Measurements from ENCODE around the genes CFAP221 and INHBB.

DNA sequence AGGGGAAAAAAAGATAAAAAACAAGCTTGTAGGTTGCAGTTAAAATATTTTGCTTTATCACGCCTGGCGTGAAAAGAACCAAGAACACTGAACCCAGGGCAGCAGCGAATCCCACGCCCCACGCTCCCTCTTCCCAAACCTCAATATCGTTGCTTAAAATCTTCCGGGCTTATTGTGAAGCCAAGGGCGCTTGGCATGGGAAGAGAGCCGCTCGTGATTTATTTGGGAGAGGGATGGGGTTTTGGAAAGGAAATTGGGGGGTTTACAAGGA is 135.1 kb downstream of the INSIG2 start:
- RRBS, result no CpG with 5 or more reads among the region's 10 CpGs

DNA sequence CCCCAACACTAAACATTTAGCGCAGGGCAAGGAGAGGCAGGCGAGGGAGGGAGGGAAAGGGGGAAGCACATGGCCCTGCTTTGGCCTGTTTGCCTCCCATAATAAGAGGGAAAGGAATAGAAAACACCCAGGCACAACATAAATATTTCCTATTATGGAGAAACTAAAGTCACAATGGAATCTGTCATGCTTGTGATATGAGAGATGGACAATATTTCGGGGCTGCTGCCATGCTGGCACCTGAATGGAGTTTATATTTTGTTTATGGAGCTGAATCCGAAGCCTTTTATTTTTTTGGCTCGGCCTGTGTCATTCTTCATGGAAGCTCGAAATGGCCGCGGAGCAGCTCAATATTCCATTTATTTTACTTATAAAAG is 221.2 kb downstream of the INSIG2 start:
- RRBS, result no CpG with 5 or more reads among the region's 8 CpGs

- RRBS, result no CpG with 5 or more reads among the region's 10 CpGs
Observed at GRCh38 chr2:119225018-119225972, 1.7 kb downstream of the STEAP3 start.

DNA sequence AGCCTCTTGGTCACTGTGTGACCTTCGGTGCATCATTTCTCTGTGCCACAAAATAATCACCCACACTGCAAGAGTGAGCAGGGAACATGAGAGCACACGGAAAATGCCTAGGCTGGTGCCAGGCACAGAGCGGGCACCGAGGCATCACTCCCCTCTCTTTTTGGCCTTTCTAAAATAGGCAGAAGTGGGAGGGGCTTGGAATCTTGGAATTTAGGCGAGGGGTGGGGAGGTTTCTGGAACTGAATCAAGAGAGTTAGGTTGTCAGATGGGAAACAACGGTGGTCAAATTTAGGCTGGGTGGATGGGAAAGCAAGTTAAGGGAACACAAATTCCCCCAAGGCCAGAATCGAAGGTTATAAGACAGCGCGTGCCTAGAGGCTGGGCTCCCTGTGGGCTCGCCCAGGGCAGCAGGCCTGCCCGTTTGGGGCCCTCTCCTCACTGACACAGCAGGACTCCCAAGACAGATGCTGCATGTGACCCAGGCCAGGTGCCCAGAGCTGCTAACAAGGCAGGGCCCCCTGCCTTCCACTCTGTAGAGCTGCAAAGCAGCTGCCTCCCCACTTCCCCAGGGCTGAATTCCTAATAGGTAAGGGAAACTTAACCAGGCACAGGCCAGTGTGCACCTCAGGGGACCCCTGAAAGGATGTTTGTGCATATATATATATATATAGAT is 43.4 kb downstream of the TMEM37 start:
- RRBS, result no CpG with 5 or more reads among the region's 11 CpGs

DNA sequence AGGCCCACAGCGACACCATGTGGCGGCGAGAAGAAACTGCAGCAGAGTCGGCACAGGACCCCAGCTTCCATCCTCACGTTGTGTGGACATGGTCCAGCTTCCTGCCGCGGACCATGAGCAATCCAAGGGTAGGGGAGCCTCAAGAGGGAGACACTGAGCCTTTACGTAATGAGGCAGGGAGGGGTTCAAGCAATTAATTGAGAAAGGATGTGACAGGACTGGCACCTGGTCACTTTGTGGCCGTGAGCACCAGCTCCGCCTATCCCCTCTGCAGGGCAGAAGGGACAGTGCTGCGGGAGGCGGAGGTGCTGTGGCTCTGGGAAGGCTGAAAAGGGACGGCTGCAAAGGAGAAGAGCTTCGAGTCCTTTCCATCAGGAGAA is 44.7 kb downstream of the TMEM37 start:
- RRBS, result no CpG with 5 or more reads among the region's 14 CpGs

DNA sequence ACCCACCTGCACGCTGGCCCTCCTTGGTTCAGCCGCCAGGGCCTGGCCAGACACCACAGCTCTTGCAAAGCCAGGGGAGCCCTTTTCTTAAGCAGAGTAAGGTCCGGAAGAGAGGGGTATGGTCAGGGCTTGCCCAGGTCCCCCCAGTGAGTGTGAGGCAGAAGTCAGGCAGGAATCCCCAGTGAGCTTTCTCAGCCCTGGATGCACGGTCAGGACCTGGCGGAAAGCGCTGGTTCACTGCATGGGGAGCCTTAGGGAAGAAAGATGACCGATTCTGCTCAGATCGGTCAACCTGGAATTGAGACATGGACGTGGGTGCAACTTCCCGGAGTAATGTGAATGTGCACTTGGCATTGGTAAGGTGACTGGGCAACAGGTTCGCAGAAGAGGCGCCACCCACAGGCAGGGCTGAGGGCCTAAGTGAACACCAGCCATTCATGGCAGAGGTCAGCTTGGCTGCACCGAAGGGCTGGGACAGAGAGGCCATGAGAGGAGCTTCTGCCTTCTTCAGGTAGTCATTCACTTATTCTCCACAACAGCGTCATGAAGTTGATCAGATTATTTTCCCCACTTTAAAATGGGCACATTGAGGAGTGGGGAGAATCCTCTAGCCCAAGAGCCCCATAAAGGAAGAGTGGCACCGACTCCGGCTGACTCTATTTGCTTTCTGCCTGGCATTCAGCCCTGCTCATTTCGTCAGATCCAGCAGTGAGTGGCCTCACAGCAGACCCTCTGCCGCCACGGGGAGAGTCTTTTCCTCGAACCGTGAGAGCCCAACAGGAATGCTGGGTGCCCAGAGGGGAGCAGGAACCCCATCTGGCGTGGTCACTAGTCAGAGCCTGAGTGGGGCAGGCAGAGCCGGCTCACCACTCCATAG is 35.8 kb downstream of the SCTR start:
- RRBS, result 61% methylated on average over 1 of the region's 23 CpGs

GRCh38 chr2:119543945-119544667 is at the start of gene CFAP221:
TSS of gene CFAP221 (plus strand) at chr2:119544449.
- RRBS, result 2% methylated on average over 20 of the region's 67 CpGs

- RRBS, result no CpG with 5 or more reads among the region's 27 CpGs
Observed at GRCh38 chr2:119683549-119684575, 4.9 kb downstream of the TMEM177 start.

DNA sequence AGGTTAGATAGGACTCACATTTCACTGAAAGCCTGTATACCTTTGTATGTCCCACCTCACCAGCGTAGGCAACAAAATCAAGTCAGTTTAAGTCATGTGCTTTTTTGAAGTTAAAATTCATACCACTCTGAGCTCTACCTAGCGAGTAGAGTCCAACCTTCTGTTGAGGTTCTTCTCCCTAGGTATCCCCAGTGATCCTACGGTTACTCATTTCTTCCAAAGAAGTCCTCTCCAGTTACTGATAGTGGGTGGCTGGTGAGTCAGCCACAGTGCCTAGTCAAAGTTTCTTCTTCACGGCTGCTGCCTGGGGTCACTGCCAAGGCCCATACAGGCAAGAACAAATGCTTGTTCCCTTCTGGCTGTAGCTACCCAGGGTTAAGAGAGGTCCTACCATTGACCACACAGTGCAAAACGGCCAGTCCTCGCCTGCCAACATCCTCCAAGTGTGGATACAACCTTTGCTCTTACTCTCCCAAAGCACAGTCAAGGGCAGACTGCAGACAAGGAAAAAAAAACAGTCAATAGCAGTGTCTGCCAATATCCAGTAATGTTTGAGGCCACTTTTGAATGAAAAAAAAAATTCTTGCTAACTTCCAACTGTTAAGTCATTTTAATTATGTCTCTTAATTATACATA is 2.9 kb upstream of the PTPN4 start:
- RRBS, result no CpG with 5 or more reads among the region's 6 CpGs

GRCh38 chr2:119760617-119761553 is 1.2 kb downstream of the PTPN4 start:
- RRBS, result no CpG with 5 or more reads among the region's 12 CpGs

GRCh38 chr2:119929222-119930503 is 83.2 kb upstream of the EPB41L5 start:
- RRBS, result no CpG with 5 or more reads among the region's 7 CpGs

DNA sequence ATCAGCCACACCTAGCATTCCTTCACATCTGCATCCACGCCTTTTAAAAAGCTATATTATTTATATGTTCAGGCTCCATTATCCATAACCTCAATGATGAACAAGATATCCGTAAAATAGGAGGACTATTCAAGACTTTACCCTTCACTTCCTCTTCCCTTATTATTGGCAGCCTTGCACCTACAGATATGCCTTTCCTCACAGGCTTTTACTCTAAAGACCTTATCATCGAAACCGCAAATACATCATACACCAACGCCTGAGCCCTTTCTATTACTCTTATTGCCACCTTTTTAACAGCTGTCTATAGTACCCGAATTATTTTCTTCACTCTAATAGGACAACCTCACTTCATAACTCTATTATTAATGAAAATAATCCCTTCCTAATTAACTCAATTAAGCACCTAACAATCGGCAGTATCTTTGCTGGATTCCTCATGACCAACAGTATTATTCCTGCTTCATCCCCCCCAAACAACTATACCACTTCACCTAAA is 6.5 kb downstream of the TMEM185B start:
- RRBS, result no CpG with 5 or more reads among the region's 7 CpGs

DNA sequence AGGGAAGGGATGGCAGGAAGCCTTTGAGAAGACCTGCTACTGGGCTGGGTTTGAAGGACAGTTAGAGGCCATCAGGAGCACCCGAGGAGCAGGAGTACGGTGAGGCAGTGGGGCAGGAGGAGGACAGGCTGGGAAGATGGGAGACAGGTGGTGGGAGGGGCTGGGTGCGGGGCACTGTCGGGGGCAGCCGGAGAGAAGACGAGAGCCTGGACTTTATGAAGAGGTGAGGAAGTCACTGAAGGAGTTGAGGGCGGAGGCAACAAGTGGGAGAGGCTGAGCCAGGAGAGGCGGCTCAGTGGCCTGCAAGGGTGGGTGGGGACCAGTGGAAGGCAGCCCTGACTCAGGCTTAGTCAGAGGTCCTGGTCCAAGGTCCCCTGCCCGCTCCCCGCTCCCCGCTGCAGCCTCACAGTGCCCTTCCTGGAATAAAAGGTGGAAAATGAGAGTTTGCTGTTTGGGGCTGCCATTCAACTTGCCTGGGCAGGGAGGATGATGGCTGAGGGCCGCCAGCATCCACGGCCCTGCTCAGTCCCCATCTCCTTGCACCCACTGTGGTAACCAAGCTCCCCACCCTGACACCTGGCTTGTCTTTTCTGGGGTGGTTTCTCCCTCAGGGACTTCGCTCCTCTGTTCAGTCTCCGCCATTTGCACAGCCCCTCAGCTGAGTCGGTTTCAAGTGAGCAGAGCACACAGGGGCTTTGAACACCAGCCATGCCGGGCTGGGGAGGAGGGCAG is 13.9 kb upstream of the RALB start:
- RRBS, result no CpG with 5 or more reads among the region's 17 CpGs

- RRBS, result no CpG with 5 or more reads among the region's 9 CpGs
Observed at GRCh38 chr2:120245936-120246491, 6.6 kb upstream of the RALB start.

- RRBS, result no CpG with 5 or more reads among the region's 9 CpGs
Observed at GRCh38 chr2:120253649-120254093, 1.0 kb downstream of the RALB start.

- RRBS, result 3% methylated on average over 69 of the region's 140 CpGs
Observed at GRCh38 chr2:120345644-120346547, at the start of gene INHBB. TSS of gene INHBB (plus strand) at chr2:120346136.

DNA sequence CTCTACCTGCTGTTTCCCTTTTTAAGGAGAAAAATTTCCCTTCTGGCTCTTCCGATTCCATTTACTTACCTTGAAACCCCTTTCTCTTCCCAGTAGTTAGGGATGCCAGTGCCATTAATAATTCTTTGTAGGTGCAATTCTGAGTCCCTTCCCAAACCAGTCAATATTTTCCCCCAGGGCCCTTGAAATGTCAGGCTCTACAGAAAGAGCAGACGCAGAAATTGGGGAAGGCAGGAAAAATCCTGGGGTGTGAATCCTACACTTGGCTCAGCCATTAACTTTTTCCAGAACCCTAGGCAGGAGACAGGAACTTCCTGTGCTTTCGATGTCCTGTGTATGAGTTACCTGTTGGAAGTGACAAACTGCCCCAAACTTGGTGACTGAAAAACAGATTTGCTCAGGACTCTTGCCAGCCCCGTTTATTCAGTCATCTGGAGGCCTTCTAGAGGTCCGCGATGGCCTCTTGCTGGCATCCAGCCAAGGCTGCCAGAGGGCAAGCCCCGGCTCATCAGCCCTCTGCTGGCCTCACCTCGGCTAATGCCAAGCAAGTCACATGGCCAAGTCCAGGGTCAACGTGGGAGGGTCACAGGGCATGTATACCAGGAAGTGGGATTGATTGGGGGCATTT is 179.1 kb downstream of the INHBB start:
- RRBS, result no CpG with 5 or more reads among the region's 9 CpGs

- RRBS, result no CpG with 5 or more reads among the region's 25 CpGs
Observed at GRCh38 chr2:120545824-120546709, 189.6 kb upstream of the GLI2 start.

GRCh38 chr2:120552396-120553283 is 183.0 kb upstream of the GLI2 start:
- RRBS, result no CpG with 5 or more reads among the region's 22 CpGs

- RRBS, result no CpG with 5 or more reads among the region's 11 CpGs
Observed at GRCh38 chr2:120596837-120597462, 138.7 kb upstream of the GLI2 start.

All from GM12891 (cell line).